AG10803 (cell line): ENCODE measurements around a stretch of chr7.

DNA sequence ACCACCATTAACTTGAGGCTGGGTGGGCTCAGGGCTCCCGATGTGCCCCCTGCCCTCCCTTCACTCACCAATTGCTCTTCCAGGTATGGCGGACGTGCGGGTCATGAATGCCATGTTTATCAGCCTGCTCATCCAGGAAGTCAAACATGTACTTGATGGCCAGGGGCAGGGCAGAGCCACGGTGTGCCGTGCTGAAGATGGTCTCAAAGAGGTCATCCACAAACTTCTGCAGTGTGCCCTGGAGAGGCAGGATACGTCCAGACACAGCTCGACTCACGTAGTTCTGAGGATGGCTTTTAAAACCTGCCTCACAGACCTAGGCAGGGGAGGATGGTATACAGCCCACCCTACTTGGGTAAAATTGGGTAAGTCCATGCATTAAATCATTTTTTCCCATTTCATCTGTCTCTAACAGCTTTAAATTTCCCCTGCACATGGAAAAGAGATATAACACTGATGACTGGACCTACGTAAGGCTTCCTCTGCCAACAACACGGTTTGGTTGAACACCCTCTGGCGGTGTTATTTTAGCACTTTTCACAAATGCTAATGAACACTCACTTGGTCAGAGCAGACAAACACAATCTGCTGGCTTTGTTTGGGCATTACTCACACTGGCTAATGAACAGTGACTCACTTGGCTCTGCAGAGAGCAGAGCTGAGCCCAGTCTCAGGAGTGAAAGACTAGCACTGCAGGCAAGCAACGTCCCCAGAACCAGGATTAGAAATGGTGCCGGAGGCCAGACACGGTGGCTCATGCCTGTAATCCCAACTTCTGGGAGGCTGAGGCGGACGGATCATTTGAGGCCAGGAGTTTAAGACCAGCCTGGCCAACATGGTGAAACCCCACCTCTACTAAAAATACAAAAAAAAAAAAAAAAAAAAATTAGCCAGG, 431.0 kb downstream of the PLXNA4 start:
- RRBS: no CpG with 5 or more reads among the region's 17 CpGs

DNA sequence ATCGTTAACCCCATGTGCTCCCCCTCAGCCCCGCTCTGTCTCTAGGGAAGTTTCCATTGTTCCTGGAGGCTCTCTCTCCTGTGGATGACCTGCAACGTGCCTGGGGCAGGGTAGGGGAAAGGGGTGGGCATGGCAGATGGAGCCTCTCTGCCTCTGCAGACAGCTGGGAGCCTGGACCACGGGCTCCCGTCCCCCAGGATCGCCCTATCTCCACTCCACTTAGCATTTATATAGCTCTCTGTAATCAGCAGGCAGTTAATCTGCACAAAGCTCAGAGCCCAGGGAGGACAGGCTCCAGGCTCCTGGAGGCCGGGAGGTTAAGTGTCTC, 369.7 kb downstream of the PLXNA4 start:
- RRBS: no CpG with 5 or more reads among the region's 7 CpGs

DNA sequence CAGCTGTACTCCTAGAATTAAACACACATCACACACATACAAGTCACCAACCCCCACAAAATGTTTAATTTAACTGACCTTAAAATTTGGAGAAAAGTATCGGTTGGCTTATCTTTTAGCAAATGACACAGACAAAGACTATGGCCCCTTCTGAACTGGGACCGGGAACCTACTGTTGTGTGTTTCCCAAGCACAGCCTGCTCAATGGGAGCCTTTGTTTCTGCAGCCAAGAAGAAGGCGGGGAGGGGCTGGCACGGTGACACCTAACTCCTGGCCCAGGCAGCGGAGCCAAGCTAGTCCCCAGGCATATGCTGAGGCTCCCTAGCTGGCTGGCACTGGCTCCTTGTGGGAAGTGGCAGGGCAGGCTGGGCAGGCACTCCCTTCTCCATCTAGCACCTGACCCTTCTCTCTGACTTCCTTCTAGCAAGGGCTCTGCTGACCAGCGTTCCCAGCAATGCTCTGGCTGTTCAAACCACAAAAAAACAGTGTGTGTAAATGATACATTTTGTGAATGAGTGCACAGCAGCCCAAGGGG, 325.0 kb downstream of the PLXNA4 start:
- RRBS: no CpG with 5 or more reads among the region's 6 CpGs

GRCh38 chr7:132402491-132403413, 173.5 kb downstream of the PLXNA4 start:
- RRBS: no CpG with 5 or more reads among the region's 13 CpGs

- RRBS: no CpG with 5 or more reads among the region's 7 CpGs
These were observed 166.0 kb downstream of the PLXNA4 start for GRCh38 chr7:132410255-132410733.

- RRBS: 16% methylated on average over 8 of the region's 23 CpGs
These were observed 38.3 kb upstream of the PLXNA4 start for GRCh38 chr7:132614407-132615203.

- RRBS: no CpG with 5 or more reads among the region's 3 CpGs
These were observed 57.6 kb downstream of the EXOC4 start for GRCh38 chr7:133310371-133310898.

- RRBS: no CpG with 5 or more reads among the region's 2 CpGs
These were observed 285.6 kb downstream of the EXOC4 start for GRCh38 chr7:133538361-133539059.

- RRBS: no CpG with 5 or more reads among the region's 3 CpGs
These were observed 436.2 kb downstream of the EXOC4 start for GRCh38 chr7:133688996-133689629.

- RRBS: no CpG with 5 or more reads among the region's 2 CpGs
These were observed 412.0 kb upstream of the LRGUK start for GRCh38 chr7:133715013-133715643.

DNA sequence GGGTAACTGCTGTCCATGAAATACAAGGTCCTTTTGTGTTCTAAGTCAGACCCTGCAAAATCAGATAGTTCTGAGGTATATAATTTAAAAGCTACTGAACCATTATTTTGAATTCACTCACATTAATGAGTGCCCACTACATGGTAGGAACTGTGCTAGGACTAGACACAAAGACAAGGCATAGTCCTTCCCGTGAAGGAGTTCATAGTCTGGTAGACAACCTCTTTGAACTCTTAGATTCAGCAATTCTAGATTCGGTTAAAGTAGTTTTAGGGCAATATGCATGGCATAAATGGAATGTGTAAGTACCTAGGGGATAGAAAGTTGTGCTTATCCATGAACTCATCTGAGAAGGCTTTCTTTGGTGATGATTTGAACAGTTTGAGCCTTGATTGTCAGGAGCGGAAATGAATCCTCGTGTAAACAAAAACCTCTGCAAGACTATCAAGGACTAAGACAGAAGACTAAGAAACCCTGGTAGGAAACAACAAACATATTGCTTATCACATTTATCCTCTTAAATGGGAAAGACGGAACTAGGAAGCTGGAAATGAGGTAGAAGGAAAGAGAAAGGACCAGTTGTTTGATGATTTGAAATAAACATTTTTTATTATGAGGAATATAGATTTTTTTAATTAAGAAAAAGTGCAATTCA, 359.3 kb upstream of the LRGUK start:
- RRBS: no CpG with 5 or more reads among the region's 5 CpGs

- RRBS: no CpG with 5 or more reads among the region's 3 CpGs
These were observed 179.6 kb upstream of the LRGUK start for GRCh38 chr7:133947425-133948056.

DNA sequence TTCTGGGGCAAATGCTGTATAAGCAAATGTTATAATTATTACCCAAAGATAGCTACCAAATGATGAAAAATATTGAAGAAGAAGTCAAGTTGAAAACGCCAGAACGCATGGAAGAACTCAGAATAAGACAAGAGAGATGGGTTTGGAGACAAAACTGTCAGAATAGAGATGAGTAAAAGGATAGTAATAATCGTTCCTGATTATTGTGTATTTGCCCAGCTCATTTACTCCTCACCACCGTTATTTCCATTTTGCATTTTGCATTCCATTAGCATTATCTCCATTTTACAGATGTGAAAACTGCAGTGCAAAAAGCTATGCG, 29.2 kb downstream of the AKR1B1 start:
- RRBS: no CpG with 5 or more reads among the region's 5 CpGs

DNA sequence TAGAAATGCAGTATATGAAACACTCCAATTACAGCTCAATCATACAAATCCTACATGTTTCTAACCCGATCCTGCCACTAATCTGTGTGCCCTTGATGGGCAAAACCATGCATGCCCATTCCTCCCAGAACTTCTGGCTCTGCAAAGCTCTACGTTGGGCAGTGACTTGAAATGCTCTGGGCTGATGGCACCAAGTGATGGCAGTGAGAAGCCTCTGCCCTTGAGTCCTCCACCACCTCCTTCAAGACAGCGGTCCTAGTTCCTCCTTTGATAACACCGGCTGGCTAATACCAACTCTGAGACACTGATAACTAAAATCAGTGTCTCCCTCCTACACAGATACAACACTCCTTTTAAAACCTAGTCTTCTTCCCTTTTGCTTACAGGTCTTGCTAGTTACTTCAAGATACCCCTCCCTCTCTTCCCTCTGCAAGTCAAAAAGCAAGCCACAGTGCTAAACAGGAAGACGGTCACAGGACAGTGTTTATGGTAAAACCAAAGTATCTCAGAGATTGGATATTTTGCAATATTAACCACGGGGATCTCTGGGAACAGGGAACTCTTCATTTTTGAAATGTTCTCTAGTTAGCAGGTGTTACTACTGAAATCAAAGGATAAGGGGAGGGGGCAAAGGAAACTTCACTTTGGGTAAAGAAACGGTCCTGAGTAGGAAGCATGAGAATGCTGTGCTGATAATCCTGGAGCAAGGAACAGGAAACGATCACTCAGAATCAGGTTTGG, 4.6 kb downstream of the AKR1B1 start:
- RRBS: no CpG with 5 or more reads among the region's 8 CpGs

GRCh38 chr7:134636031-134636574, 10.6 kb upstream of the BPGM start:
- RRBS: no CpG with 5 or more reads among the region's 3 CpGs

DNA sequence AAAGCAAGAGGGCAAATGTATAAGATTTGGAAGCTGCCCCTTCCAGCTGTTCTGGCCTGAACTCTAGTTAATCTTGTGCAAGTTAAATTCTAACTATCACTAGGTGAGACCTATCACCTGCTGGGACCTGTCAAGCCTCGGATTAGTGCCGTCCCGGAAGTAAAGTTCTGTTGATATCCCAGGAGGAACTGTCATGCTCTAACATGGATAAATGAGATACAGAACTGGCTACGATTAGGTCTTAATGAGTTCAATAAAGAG, 1.2 kb upstream of the BPGM start:
- RRBS: no CpG with 5 or more reads among the region's 4 CpGs

DNA sequence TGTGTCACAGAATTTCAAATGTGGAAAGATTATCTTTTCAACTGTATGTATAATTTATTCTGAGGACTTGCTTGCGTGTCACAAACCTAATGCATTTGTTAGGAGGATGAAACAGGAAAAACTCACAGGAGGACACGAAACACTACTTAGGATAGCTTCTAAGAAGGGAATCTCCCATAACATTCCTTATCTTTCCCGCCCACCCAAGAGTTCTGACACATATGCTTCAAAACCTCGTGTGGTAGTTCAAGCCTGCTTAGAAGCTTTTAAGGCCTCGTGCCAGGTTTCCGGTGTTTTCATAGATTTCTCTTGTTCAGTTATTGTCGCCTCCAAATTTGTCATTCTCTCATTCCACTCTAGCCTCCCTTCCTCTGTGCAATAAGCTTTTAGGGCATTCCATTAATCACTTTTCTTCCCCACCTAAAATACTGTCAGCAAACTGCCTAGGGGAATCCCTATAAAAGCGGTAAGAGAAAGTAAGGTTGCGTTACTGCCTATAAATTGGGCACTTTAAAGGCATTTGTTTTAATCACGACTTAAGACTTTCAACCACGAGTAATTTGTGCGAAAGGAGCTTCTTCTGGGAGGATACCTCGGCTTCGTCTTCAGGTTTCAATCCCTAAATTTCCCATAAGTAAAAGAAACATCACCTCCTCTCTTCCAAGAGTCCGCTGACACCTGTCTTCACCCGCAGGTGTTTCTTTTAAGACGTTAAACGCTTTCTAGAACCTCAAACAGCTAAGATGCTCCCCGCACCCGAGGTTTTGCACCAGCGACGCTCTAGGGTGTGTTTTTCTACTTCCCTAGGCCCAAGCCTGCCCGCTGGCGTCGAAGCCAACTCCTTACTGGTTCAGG, 628 bp upstream of the BPGM start:
- RRBS: no CpG with 5 or more reads among the region's 25 CpGs

DNA sequence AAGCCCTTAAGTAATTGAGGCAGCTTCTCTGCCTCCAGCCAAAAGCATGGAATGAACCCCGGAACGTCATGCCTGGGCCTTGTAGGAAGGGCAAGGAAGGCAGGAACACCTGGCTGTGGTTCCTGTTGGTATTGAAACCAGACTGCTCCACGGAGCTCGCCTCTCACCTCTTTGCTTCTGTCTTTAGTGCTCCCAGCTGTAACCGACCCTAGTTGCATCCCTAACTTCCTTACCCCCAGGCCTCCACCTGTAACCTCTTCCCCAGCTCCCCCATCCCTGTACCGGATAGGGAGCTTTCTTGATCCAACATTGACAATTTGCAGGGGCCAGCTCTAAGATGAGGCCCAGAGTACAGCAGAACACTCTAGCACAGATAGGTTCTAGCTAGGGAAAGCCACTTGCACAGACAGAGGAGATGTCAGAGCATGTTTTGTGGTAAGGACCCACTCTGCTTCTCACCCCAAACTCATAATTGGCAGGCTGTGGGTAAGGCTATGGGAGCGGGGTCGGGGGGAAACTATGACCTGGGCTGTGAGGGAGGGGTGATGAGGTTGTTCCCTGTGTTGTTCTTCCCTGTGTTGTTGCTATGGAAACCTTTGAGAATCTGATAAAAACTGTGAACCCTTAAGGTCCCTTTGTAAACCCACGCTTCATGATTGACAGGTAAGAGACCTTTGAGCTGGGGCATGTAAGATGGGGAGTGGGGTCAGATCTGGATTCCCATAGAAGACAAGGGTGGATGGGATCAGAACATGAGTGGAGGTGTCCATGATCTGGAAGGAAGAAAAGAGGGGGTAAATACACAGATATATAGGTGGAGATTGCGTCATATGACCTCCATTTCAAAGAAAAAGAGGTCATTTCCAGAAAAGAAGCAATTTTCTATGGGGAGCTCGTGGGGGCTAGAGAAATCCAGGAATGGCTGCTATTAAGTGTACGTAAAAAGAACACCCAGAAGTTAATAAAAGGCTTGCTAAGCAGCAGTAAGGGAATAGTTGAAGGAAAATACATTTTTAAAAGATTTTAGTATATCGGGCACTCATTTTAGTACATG, 3.9 kb downstream of the CALD1 start:
- RRBS: no CpG with 5 or more reads among the region's 13 CpGs

- RRBS: no CpG with 5 or more reads among the region's 6 CpGs
These were observed 34.5 kb downstream of the CALD1 start for GRCh38 chr7:134813724-134814504.

DNA sequence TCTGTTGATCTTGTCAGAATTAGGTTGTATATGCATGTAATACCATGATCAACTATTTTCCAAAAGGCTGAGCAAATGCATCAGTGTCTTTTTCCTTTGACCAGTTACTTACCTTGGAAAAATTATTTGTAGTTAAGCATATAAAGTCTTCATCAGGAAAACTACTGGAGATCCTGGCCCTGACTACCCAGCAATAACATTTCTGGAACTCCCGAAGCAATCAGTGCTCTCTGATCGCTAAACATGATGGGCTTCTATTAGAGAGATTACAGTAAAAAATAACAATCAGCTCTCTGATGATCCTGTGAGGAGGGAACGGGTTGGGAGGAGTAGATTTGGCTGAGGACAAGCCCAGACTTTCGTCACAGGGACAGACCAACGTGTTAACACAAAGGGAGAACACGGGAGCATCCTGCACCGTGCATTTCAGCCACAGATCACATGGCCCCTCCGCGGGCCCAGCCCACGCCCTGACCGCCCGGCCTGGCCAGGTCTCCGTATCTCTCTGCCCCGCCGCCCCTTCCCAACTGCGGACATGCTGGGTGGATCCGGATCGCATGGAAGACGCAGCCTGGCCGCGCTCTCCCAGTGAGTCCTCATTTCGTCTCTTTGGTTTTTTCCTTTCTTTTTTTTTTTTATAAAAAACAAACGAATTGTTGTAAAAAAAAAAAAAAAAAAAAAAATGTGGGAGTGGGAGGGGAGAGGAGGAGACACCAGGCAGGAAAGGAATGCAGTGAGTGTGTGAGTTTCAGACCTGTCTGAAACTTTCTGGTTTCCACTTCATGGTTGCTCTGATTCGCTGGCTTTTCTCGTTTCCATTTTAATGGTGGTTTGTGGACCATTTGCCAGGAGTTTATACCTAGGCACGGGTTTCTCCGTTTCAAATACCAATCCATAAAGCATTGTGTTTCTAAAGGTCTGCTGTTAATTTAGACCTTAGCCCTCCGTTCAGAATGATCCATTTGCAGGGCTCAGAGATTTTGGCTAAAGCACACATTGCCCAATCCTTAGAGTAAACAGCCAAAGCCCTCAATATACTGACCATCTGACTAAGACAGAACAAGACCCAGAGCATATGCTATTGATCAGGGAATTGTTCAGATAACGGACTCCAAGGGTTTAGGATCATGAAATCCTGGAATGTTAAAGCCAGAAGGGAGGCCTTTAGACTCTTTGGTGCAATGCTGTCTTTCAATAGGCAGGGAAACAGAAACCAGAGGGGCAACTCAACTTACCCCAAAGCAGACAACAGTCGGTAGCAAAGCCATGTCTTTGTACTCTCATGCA, 94.8 kb upstream of the AGBL3 start:
- RRBS: 2% methylated on average over 5 of the region's 30 CpGs